Skeletal muscle satellite cell (primary cell): ENCODE results near the gene KCNK5.

- CAGE, long polyA plus RNA = no peak
Measured at GRCh38 chr6:37704962-37706200, 7.7 kb upstream of the MDGA1 start.

DNA sequence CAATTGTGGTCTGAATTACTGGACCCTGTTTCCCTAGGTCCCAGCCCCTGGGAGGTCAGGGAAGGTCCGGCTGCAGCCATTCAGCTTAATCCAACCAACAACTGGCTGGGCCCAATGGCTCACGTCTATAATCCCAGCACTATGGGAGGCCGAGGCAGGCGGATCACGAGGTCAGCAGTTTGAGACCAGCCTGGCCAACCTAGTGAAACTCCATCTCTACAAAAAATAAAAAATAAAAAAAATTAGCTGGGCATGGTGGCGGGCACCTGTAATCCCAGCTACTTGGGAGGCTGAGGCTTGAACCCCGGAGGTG lies 53.5 kb upstream of the ZFAND3 start:
- CAGE, long polyA plus RNA = no peak

- CAGE, long polyA plus RNA = no peak
Measured at GRCh38 chr6:37822916-37823708, 3.6 kb downstream of the ZFAND3 start.

- CAGE, long polyA plus RNA = no peak
Measured at GRCh38 chr6:37925520-37925796, 105.9 kb downstream of the ZFAND3 start.

DNA sequence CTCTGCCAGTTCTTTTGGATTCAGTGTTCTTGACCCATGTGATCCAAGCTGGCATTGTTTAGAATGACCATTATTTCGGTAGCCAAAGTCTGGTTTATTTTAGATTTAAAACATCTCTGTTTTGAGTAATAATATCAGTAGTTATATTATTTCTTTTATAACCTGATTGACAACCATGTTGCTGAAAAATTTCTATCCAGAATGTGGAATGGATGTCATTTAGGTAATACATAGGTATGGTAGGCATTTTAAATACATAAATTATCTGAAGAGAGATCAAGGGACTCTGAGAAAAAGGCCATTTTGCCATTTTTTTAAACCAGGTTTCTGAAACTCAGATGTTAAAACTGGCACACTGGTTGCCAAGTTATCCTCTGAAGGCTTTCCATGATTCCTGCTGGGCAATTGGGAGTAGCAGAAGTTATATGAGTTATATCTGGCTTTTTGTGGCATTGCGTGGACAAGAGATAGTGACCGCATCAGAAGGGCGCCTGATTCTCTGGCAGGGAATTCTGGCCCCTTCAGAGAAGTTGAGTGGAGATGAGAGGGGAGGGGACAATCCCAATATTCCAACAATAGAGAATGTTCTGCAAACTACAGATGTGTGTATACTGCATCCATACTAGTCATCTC lies 107.5 kb downstream of the ZFAND3 start:
- CAGE, long polyA plus RNA = no peak

- CAGE, long polyA plus RNA = no peak
Measured at GRCh38 chr6:38154998-38155661, 335.6 kb downstream of the ZFAND3 start.

DNA sequence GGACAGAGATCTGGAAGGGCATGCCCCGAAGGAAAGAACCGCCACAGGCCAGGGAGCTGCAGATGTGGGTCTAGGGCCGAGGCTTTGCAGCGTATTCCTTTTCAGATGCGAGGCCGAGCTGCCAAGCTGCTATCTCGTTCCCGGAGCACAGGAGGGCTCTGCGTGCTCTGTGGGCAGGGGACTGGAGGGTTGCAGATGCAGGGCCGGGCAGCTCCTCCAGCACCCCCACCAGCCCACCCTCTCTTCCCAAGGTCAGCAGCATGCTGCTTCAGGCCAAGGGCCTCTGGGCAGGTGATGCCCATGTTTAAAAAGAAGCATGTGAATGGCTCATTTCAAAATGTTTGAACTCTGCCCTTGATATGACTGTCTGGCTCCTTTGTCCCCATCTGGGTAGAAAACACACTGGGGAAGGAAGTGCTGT lies 353.2 kb downstream of the ZFAND3 start:
- CAGE, long polyA plus RNA = no peak

DNA sequence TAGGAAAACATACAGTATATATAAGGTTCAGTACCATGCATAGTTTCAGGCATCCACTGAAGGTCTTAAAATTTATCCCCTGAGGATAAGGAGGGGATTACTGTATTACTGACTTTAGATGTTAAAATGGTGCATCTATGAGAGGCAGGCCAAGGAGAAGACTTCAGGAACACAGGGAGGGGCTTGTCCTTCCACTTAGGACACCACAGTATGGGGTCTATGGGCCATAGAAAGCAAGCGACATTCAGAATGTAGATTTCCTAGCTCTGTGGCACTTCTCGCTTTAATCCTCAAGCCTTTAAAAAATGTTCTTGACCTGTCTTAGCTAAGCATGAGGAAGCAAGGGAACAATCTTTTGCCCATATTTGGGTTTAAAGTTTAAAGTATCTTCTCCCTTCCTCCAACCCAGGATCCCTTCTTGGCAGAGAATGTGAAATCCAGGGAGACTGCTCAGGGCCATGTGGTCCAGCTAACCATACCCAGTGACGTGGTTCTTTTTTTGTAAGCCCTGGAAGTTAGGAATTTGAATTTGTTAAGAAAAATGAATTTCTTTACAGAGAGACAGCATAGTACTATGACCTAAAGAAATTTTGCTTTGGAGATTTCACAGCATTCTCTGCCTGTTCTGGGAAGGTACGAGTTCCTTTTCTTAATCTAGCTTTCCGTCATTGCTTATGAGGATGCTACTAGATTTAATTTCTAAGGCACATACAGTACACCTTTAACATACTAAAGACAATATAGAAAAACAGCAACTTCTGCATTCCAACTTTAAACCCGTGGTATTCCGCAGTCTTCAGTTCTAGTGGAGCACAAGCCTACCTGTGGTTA lies 289.9 kb downstream of the BTBD9 start:
- CAGE, long polyA plus RNA = no peak

- CAGE, long polyA plus RNA = no peak
Measured at GRCh38 chr6:38481446-38482167, 158.1 kb downstream of the BTBD9 start.

DNA sequence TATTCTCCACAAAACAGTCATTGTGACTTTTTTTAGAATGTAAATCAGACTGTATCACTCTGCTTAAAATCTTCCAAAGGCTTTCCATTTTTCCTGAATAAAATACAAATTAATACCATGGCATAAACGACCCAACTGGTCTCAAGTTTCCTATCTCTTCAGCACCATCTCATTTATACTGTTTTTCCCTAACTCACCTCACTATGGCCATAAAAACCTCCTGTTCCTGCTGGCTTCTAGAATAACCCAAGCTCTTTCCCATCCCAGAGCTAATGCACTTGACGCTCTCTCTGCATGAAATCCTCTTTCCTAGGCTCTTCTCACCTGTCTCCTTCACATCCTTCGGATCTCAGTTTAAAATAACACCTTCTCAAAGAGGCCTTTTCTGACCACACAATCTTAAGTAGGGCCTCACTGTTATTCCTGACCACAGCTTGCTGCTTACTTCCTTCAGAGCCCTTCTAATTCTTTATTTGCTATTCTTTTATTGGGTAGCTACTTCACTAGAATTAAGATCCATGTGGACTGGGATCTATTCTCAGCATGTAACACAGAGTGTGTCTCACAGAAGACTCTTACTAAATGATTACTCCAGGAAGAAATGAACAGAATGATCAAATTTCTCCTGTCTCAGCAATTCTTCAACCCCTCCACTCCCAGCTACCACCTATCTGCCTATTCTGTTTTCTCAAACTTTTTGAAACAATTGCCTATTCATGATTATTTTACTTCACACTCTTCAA lies 132.8 kb downstream of the BTBD9 start:
- CAGE, long polyA plus RNA = no peak

GRCh38 chr6:38974680-38974949 lies 74.0 kb upstream of the GLP1R start:
- CAGE, long polyA plus RNA = no peak

- CAGE, long polyA plus RNA = no peak
Measured at GRCh38 chr6:39143568-39143983, 28.6 kb upstream of the SAYSD1 start.

DNA sequence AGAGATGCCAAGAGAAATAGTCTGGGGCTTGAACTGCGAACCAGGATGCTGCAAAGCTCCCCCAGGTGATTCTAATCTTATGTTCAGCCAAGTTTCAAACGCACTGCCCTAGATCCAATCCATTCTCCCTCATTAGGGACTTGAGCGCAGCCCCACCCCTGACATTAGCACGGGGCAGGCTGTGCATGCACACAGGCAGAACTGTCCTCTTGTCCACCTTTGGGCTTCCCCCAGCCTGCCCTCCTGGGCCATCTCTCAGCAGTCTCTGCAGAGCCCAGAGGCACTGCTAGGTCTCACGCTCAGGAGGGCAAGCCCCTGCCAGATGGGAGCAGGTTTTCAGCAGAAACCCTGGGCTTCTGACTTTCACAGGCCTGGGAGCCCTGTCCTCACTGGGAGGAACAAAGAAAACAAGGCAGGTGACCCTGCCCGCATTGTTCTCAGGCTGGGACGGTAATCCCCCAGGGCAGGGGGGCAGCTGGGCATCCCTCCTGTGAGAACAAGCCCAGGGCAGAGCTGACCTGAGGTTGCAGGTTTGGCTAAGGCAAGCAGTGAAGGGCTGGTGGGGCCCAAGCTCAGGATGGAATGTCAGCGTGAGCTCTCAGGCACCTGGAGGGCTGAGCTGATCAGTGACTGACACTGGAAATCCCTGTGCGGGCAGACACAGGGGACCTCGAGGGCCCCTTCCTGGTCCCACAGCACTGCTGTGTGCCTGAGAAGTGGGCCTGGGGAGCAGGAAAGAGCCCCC lies 24.5 kb downstream of the KCNK5 start:
- CAGE, long polyA plus RNA = no peak

GRCh38 chr6:39224358-39225003 lies 4.8 kb downstream of the KCNK5 start:
- CAGE, long polyA plus RNA = no peak

DNA sequence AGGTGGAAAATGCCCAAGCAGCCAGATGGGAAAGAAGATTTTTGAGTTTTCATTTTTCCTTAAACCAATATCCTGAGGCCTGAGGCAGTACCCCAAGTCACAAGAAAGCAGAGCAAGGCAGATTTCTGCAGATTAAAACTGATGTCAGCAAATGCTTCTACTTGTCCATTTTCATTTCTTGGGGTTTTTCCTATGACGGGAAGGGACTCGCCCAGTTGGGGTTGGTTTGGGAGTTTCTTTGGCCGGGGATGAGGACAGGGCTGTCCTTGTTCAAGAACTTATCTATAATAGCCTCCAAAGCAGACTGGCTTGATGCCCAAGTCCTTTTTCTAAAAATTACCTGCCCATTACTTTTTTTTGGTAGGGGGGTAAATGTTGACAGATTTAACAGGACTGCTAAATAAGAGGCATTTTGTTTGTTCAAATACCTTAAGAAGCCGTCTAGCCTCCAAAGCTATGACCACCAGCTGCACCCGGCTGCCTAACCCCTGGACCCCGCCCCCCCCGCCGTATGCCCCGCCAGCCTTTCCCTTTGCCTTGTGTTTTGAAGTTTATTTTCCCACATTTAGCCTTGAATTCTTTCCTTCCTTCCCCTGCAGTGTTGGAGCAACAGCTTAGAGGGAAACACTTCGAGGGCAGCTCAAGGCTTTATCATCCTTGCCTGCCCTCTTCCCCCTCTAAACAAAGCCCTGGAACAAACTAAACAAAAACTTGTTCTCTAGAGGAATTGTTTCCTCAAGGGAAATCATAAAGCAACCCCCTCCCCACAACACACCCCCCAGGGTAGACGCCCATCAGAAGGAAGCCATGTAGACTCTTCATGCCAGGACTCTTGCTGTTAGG lies 2.4 kb downstream of the KCNK5 start:
- CAGE, long polyA plus RNA = no peak

DNA sequence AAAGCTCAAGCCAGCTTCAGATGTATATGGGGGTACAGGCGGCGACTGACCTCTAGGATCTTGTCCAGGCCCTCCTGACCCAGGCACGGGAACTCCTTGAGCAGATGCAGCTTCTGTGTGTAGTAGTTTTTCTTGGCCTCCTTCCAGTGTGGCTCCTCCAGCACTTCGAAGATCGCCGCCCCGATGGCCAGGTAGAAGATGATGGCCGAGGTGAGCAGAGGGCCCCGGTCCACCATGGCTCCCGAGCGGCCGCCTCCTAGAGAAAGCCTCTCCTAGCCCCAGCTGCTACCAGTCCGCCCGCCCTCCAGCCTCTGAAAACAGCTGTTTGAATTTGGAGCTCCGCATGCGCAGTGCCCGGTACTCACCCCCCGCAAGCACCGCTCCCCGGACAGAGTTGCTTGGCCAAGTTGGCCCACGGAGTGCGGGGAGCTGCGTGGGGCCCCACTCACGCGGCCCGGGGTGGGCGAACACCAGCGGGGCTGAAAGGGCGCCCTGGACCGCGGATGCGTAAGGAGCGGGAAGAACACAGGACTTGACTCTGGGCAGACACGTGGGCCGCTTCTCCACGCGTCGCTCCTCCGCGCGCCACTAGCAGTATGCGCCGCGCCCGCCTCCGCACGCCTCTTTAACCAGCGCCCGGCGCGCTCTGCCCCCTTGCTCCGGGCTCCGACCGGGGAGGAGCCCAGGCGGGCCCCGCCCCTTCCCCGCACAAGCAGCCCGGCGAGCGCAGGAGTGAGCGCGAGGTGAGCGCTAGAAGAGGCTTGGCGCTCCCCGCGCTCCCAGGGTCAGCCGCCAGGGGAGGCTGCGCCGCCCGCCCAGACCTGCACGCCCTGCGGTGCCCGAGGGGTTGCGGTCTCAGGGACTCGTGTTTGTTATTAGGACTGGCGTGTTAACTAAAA lies at the start of gene KCNK5:
Gene KCNK5 (minus strand): TSS at position 600 of the 899 bp plus-strand sequence.
- CAGE, long polyA plus RNA = no peak

DNA sequence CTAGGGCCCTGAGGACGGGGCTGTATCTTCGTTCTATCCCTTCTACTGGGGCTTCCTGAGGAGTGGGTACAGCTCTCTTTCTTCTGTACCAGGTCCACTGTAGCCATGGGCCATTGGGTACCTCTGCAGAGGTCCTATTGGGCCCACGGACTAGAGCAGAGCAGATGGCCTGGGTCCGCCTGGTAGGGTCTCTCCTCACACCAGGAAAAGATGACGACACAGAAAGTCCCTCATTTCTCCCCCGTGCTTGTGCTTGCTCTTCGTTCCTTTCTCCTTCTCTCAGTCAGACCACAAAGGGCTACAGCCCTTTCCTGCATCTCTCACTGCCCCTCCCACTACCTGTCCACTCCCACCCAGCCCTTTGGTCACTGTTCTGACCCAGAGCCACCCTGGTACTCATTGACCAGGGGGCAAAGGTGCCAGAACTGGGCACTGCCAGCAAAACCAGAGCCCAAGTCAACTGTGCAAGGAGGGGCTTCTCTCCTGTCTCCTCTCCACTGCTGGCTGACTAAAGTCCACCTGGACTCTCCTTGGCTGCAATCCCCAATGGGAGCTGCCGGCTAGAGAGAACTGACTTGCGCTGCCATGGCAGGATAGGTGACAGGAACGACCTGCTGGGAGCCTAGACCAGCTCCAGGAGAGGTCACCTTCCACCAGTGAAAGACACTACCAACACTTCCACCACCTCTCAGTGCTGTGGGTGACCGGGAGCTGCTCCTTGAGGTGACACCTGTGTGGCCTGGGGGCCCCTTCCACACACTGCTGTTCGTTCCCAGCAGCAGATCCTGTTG lies 32.9 kb downstream of the KCNK17 start:
- CAGE, long polyA plus RNA = no peak

- CAGE, long polyA plus RNA = no peak
Measured at GRCh38 chr6:39377564-39377920, 55.0 kb upstream of the KCNK16 start.

DNA sequence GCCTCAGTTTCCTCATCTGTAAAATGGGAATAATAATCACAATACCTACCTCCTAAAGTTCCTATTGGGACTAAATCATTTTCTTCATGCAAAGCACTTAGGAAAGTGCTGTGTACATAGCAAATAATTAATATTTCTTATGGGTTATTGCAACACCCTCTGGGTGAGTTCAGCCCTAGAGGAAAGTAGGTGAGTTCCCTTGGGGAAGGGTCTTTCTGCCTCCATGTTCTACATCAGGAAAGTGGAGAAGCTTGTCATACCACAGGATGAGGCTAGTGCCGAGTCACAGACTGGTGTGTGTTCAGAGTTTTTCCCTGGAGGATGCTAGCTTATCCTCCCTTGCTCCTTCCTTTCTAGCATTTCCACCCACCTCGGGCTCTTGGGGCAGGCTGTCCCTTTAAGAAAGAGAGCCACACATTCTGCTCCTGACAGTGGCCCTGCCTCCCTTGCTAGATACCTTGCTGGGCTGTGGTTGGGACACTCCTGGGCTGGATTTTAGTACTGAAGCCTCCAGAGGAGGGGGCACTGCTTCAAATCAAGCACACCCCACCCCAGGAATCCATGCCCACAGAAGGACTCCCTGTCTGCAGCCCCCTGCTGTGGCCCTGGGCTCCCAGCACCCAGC lies 28.7 kb downstream of the DAAM2 start:
- CAGE, long polyA plus RNA = no peak

DNA sequence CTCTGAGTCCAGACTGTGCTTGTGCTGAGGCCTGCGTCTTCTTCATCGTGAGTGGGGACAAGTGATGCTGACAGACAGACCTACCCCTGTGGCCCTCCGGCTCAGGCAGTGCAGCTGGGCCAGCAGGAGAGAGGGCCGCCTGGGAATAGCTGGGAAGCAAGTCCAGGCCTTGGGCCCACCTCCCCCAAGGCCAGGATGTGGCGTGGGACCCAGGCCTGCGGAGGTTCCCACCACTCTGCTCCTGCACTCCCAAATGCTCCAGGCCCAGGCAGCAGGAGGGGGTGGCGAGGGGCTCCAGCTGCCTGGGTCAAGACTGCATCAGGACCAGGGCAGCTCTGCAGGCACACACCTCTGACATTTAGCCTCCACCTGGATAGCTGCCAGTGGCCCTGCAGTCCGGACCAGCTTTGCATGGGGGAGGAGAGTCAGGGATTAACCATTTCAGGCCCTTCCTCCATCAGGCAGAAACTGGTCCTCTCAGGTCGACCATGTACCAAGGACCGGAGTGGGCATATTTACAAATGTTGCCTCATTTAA lies 38.3 kb downstream of the DAAM2 start:
- CAGE, long polyA plus RNA = no peak